Mesenchymal stem cell of Wharton's jelly (primary cell): ENCODE measurements around the genes SLC6A7, ARSI and TCOF1.

DNA sequence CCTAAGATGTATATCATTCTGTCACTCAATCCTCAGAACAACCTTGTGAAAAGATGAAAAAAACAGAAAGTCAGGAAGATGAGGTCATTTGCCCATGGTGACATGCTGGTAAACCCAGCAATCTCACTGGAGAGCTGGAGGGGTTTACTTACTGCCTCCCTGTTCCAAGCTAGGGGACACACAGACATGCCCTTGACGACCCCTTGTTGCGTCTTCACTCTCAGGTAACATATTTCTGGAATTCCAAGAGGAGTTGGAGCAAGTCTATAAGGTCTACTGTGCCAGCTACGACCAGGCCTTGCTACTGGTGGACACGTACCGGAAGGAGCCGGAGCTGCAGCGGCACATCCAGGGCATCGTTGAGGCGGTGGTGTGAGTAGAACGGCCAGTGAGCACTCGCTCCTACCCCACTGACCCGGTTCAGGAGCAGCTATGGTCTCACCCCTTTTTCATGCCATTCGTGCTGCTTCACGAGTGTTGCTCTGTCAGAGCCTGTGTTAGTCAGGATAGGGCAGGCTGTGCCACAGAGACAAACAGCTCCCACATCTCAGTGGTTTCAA, 28.1 kb downstream of the ARHGEF37 start:
- CAGE, long polyA plus RNA = no peak

DNA sequence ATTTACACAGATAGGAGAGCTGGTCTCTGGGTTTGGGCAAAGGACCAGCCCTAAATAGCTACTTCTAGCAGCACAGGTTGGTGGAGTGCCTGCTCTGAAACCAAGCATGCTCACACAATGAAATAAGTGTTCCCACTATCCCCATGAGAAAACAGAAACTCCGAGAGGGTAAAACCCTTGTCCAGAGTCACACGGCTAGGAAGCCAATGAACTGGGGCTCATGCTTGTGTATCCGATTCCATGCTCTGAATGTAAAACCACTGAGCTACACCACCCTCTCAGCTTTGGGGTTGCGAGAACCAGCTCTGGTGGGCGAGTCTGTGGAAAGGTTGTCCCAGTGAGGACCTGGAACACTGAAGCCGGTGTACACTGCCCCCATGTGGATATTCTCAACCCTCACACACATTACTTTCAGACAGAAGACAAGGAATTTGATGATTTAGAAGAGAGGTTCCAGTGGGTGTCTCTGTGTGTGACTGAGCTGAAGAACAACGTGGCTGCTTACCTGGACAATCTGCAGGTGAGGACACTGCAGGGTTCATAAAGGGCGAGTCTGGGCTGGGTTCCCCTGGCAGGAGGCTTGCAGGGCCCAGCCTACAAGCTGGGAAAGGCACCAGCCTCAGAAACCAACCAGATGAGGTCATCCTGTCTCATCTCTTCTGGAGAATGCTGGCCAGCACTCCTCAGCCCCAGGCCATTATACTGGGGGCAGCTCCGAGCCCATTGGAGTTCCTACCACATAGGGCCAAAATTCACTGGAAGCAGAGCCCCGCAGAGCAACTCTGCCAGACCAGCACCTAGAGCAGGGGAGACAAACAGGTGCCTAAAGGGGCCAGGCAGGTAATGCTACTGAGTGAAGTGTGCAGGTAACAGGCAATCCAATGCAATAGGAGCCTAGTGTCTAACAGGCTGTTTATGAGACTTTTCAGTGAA, 37.5 kb downstream of the ARHGEF37 start:
- CAGE, long polyA plus RNA = no peak

DNA sequence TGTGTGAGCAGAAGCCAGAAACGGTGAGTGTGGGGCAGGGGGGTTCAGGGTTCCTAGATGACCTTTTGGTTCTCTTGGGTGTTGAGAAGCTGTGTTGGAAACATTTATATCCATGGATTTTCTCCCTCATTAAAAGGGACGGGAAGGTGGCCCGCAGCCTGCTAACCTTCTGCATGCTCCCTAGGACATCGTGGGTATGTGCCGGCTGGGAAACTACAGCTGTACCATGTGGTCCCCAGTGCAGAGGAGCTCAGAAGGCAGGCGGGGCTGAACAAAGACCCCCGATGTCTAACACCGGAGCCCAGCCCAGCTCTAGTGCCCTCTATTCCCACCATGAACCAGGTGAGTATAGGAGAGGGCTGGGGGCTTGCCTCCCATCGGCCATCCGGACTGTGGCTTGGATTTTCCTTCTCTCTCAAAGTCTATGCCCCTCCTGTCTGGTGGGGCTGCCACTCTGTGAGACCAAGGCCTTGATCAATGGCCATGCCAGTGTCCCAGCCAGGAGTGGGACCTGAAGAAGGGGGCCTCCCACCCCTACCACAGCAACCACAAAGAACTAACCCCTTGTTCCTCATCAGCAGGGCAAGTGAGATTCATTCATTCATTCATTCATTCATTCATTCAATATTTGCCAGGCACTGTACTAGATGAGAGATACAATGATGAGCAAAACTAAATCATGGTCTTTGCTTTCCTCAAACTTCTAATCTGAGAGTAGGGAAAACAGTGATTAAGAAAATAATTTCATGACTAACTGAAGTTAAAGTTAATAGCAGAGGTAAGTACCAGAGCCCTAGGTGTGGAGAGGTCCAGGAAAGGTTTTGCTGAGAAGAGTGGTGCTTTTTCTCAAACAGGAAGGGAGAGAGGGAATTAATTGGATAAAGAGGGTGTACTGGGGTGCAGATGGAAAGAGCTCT, 47.6 kb downstream of the ARHGEF37 start:
- CAGE, long polyA plus RNA = no peak

DNA sequence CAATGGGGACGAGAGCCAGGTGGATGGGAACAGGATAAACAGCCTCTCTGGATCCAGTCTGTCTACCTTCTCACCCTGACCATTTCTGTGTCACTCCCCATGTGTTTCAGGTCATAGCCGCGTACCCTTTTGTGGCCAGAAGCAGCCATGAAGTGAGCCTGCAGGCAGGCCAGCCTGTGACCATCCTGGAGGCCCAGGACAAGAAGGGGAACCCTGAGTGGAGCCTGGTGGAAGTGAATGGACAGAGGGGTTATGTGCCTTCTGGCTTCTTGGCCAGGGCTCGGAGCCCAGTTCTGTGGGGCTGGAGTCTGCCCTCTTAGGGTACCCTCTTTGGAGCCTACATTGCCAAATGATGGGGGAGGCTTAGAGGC, 50.6 kb downstream of the ARHGEF37 start:
- CAGE, long polyA plus RNA = no peak

- CAGE, long polyA plus RNA = no peak
Observed at GRCh38 chr5:149756809-149757301, 26.7 kb downstream of the PPARGC1B start.

- CAGE, long polyA plus RNA = no peak
Observed at GRCh38 chr5:149771641-149772000, 41.5 kb downstream of the PPARGC1B start.

DNA sequence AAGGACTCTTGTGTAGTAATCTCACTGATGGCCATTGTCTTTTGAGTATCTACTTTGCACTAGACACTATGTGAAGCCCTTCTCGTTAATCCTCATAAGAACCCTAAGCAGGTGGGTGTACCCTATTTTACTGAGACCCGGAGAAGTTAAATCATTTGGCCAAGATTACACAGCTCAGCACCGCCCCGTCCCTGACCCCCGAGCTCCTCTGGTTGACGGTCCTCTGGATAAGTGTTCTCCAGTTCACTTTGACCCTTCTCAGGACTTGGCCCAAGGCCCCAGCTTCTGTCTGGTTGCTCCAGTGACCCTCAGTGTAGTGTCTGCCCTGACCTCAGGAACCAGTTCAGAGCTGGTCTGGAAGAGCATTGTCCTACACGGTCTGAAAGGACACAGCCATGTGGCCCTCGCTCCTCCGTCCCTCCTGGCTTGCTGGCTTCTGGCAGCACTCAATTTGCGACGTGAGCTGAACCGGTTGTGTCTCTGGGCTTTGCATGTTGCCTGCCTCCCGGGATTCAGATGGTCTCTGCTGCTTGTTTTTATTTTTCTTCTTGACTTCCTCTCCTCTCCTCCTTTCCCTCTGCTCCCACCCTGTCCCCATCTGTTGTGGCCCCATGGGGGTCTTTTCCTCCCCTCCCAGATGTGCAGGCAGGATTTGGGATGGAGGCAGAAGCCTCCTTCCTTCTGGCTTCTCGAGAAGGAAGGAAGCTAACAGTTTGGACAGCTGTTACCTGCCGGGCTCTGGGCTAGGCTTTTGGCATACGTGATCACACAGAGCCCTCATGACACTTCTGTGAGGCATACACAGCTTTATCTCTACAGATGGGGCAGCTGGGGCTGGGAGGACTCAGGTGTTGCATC, 72.0 kb downstream of the PPARGC1B start:
- CAGE, long polyA plus RNA = no peak

GRCh38 chr5:149824678-149825166, 94.6 kb downstream of the PPARGC1B start:
- CAGE, long polyA plus RNA = no peak

GRCh38 chr5:149857327-149858090, 87.1 kb downstream of the PDE6A start:
- CAGE, long polyA plus RNA = no peak

DNA sequence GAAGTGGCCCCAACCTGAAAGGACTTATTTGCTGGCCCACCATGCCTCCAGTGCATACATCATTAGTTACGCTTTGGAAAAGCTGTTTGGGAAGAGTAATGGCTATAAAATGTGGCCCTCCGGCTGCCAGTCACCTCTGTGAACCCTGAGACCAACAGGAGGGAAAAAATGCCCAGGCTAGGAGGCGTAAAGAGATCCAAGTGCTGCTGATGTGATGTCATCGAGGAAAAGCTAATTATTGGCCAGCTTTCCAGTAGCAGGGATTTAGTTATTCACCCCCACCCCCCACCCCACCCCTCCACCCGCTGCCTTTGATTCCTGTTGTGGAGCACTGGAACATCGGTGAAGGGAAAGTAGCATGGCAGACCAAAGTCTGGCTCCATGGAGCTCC, 2.6 kb upstream of the SLC26A2 start:
- CAGE, long polyA plus RNA = no peak

GRCh38 chr5:150041708-150042225, 41.2 kb downstream of the HMGXB3 start:
- CAGE, long polyA plus RNA = no peak

GRCh38 chr5:150132132-150132859, 23.3 kb downstream of the PDGFRB start:
- CAGE, long polyA plus RNA = no peak

GRCh38 chr5:150147283-150148288, 8.1 kb downstream of the PDGFRB start:
- CAGE, long polyA plus RNA = no peak

DNA sequence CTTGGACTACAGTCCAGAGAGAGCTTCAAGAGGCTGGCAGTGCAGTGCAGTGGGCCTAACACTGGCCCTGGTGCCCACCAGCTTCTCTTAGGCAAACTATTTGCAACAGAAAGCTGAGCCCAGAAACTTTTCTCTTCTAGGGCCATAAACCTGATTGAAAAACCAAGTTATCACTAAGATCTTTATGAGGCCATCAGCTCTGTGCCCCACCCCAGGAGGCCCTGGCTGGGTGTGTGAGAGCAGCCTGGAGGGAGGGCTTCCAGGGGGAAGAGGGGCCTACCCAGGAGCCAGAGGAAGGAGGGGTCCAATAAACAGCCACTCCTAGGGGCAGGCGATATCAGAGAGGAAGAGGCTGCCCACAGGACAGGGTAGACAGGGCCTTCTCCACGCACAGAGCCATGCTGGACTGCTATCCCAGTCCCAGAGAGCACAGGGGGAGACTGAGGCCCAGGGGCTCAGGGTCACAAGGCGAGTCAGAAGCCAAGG, 4.5 kb upstream of the CDX1 start:
- CAGE, long polyA plus RNA = no peak

DNA sequence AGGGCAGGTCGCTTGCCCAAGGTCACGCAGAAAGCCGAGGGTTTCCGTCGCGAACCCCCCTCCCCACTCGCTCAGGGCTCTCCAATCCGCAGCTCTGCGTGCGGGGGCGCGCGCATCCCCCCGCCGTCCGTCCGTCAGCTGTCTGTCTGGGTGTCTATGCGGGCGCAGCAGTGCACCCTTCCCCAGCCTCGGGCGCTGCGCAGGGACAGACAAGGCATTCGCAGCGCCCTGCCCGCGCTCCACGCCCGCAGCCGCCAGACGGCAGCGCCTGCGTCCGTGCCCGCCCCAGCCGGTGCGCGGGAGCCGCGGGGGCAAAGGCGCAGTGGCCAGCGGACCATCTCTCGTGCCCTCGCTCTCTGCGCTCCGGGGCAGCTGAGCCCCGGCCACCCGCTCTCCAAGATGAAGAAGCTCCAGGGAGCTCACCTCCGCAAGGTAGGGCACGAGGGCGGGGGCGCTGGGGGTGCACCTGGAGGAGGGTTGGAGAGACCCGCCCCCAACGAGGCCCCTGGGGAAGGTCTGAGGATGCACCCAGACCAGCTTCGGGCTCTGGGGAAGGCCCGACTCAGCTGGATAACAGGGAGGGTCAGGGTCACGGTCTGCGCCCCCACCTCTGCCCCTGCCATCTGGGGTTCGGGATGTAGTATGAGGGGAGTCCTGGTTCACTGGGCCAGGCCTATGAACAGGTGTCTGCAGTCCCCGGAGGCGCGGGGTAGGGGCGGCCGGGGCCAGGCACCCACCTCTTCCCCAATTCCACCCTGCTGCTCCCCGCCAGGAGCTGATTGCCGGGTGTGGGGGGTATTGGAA, at the start of gene SLC6A7:
Gene SLC6A7, plus strand, starts transcription at position 134 of the 804 bp plus-strand sequence.
- CAGE, long polyA plus RNA = no peak

GRCh38 chr5:150244393-150244598, 45.3 kb downstream of the CAMK2A start:
- CAGE, long polyA plus RNA = no peak

GRCh38 chr5:150263674-150264347, 25.8 kb downstream of the CAMK2A start:
- CAGE, long polyA plus RNA = no peak

DNA sequence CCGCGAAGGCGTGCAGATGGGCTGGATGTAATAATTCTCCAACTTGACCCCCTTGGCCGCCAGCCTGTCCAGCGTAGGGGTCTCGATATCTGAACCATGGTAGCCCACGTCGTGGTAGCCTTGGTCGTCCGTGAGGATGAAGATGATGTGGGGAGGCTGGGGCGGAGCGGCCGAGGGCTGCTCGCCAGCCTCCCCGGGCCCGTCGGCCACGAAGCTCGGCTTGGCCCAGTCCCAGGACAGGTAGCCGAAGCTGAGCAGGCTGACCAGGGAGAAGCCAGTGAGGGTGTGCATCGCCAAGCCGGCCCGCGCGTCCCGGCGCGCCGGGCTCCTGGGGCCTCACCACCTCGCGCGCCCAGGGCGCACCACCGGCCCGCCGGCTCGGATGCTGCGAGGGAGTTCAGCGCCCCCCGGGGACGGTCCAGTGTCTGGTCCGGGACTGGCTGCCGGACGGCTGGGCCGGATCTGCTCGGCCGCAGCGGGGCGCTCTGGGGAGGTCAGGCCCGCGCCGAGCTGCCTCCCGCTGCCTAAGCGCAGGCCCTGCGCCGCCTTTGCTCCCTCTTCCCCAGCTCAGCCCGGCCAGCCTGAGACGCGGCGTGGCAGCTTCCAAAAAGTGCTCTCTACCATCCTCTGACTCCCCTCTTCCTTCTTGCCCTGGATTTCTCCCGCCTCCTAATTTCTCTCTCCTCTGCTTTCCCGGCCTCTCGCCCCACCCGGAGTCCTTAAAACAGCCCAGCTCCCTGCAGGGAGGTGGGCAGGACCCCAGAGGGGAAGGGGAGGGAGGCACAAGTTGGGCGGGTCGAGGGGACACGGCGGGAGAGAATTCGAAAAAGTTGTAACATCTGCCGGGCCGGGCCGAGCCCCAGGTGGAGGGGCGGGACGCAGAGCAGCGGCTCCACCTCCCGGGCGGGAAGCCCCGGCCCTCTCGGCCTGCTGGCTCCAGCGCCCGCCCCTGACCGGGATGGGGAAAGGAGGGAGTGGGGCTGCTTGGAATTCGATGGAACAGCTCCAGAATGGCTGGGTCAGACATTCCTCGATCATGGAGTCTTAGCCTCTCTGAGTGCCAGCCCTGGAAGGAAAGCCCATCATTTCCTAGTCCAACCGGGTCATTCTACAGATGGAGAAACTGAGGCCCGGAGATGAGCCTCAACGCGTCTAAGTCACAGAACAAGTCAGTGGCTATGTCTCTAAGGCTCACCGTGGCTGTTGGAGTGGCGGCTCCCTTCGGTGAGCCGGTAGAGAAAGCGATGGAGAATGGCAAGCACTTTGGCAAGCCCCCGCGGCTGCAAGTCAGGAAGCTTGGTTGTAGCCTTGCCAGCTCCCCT, at the start of gene ARSI:
Gene ARSI, minus strand, starts transcription at position 823 of the 1,322 bp plus-strand sequence.
- CAGE, long polyA plus RNA = no peak

GRCh38 chr5:150316846-150317663, 14.3 kb upstream of the ARSI start:
- CAGE, long polyA plus RNA = no peak

GRCh38 chr5:150357138-150358241, at the start of gene TCOF1:
TSS of gene TCOF1 (plus strand) at chr5:150357697.
- CAGE, long polyA plus RNA = no peak